Thoracic aorta (tissue), 1 donor: ENCODE results near the genes SPATA6L and CD274.

GRCh38 chr9:4615132-4615715, 46.9 kb upstream of the PLPP6 start:
- RAMPAGE, long total RNA, result no peak

DNA sequence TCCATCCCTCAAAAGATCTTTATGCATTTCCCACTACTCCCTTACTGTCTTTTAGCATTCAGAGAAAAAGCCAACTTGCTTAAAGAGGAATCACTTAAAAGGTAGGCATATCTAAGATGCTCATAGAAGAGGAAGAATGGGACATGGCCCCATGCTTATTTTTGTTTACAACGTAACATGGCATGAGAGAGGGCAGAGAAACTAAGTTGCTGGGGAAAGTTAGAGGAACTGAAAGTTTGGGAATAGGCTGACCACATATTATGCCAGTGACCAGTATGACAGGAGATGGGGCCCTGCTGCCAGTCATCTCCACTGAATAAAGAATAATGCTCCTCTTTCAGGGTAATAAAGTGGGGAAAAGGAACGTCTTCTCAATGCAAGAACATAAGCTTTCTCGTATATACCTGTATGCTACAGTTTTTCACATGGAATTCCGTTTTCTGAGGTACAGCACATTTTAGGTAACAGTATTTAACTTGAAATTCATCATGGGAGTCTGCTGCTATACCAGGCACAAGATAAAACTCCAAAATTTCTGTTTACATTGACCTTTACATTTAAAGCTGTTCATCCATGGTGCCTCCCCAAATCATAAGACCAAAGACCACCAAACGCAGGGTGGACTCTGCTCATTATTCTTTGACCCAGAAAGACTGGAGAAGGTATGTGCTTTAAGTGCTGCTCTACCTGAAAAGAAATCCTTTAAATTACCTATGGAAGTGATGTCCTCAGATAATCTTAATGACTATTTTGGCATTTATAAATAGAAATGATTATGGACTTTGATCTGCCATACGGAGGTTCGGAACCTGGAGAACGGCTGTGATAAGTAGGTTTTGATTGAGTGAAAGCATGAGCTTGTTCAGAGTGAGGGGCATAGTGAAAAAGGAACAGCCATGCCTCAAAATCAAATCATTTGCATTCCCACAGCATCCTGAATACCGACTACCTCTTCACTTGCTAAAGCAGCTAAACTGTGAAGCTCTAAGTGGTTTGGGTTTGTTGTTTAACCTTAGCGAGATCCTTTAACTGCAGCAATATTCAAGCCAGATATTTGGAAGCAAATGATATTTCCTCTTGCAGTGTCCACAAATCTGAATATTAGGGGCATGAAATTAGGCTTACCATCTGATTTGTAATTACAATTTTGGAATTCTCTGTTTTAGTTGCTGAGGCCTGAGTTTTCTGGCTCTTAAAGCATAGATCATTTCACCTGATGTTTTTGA, 1.9 kb downstream of the SPATA6L start:
- RAMPAGE, long total RNA, result no peak

DNA sequence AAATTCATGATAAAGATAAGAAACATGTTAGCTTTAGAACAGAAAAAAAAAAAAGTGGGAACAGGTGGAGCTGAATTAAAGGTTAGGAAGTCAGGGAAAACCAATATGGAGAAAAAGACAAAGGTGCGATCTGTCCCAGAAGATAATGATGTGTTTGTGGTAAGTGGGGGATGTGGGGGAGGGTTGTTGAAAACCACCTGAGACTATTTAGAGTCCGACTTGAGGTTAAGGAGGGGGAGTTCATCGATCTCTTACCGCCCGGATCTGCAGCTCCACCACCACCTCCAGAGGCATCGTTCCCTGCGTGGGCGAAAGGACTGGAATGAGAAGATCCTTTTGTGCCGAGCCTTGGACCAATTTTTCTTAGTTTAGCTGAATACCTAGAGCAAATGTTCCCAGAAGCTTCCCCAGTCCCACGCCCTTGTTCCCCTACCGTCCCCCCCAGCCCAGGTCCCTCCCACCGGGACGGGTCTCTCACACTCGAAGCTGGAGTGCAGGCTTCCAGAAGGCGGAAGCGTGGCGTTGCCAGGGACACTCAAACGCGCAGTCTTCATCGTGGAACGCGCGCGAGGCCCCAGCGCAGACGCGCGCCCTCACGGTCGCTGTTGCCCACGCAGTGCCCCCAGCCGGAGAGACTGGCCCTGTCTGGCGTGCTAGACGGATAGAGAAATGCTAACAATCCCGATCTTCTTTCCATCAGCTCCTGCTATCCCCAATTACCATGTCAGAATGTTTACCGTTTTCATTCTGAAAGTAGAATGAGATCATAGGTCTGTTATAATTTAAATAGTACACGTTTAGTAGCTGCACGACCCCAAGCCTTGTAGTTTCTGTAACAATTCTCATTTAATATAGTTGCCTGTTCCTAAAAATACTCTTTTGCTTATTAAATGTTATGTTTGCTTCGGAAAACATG, at the start of gene SPATA6L:
SPATA6L (minus strand) TSS at position 524 of the 916 bp plus-strand sequence.
- RAMPAGE, long total RNA, result start-site peak on the minus strand centred at position 546 of the sequence, 299 bp wide, 19 reads

GRCh38 chr9:4666915-4667305, 630 bp upstream of the SPATA6L start:
- RAMPAGE, long total RNA, result no peak

DNA sequence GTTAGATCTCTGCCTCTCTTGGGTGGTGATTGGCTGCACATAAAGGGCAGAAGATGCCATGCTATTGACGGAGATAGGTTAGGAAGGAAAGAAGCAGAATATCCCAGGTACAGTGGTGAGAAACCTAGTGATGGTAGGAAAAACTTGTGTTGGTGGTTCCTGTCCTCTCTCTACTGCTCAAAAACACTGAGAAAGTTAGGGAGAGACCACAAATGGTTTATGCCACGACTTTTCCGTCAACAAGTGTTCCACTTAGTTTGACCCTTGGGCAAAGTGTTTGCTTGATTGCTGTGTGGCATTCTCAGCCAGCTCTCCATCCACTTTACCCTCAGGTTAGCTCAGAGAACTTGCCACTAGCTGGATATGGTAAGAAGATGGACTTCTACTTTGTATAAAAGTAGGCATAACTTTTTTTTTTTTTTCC, 1.5 kb downstream of the RCL1 start:
- RAMPAGE, long total RNA, result no peak

DNA sequence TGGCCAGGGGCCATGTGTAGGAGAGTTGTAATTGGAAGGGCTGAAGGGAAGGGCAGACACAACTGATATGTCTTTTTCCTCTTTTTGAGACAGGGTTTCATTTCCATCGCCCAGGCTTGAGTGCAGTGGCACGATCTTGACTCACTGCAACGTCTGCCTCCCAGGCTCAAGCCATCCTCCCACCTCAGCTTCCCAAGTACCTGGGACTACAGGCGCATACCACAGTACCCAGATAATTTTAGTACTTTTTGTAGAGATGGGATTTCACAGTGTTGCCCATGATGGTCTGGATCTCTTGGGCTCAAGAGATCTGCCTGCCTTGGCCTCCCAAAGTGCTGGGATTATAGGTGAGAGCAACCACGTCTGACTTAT, 51.6 kb upstream of the JAK2 start:
- RAMPAGE, long total RNA, result no peak

DNA sequence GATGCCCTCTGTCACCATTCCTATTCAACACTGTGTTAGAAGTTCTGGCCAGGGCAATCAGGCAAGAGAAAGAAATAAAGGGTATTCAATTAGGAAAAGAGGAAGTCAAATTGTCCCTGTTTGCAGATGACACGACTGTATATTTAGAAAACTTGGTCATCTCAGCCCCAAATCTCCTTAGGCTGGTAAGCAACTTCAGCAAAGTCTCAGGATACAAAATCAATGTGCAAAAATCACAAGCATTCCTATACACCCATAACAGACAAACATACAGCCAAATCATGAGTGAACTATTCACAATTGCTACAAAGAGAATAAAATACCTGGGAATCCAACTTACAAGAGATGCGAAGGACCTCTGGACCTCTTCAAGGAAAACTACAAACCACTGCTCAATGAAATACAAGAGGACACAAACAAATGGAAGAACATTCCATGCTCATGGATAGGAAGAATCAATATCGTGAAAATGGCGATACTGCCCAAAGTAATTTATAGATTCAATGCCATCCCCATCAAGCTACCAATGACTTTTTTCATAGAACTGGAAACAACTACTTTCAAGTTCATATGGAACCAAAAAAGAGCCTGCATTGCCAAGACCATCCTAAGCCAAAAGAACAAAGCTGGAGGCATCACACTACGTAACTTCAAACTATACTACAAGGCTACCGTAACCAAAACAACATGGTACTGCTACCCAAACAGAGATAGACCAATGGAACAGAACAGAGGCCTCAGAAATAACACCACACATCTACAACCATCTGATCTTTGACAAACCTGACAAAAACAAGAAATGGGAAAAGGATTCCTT, 80.2 kb downstream of the INSL6 start:
- RAMPAGE, long total RNA, result no peak

GRCh38 chr9:5326821-5327207, 12.9 kb downstream of the RLN1 start:
- RAMPAGE, long total RNA, result no peak

DNA sequence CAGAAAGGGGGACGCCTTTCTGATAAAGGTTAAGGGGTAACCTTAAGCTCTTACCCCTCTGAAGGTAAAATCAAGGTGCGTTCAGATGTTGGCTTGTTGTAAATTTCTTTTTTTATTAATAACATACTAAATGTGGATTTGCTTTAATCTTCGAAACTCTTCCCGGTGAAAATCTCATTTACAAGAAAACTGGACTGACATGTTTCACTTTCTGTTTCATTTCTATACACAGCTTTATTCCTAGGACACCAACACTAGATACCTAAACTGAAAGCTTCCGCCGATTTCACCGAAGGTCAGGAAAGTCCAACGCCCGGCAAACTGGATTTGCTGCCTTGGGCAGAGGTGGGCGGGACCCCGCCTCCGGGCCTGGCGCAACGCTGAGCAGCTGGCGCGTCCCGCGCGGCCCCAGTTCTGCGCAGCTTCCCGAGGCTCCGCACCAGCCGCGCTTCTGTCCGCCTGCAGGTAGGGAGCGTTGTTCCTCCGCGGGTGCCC, at the start of gene CD274:
CD274 (plus strand) TSS at position 411 of the 495 bp plus-strand sequence.
- RAMPAGE, long total RNA, result no peak

DNA sequence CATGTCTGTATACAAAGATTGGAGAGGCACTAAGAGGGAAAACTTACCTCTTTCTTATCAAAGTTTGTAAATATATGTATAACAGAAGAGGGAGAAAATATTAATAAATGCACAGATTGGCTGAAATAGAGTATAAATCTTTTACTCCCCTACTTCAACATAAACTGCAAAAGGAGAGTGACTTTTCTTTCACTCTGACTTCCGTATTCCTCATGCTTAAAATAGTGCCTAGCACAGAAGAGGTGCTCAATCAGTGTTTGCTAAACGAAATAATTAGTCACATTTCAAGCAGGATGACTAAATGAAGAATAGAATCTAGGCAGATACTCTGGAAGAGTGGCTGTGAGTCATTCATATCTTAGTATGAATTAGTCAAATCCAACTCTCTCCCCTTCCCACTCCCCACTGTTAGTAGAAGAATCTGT, 4.8 kb downstream of the CD274 start:
- RAMPAGE, long total RNA, result no peak

DNA sequence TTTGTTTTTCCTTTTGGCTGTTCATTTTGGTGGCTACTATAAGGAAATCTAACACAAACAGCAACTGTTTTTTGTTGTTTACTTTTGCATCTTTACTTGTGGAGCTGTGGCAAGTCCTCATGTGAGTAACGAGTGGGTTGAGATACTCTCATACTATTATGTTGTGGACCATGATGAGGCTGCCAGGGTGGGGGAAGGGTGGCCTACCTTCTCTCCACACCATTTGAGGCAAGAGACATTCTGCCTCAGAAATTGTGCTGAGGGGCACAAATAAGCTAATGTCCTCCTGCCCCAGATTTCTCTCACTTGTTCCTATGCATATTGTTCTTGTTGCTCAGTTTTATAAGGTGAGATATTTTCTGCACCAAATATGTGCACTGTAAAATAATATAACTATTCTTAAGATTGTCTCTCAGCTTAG, 362 bp downstream of the PDCD1LG2 start:
- RAMPAGE, long total RNA, result no peak

DNA sequence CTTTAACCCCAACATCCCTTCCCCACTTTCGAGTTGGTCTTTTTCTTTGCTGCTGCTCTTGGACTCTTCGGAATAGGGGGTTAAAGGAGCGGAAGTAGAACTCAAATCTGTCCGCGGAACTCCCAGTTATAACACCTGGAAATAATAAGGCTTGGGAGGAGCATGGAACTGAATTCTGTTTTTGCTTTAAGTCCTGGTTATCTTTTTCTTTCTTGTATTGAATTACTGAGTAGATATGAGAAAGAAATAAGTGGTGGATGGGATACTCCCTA, 1.0 kb downstream of the RIC1 start:
- RAMPAGE, long total RNA, result no peak

- RAMPAGE, long total RNA, result no peak
These were observed 52.1 kb downstream of the ERMP1 start for GRCh38 chr9:5780609-5781346.

GRCh38 chr9:5841526-5842441, 8.9 kb upstream of the ERMP1 start:
- RAMPAGE, long total RNA, result no peak

GRCh38 chr9:6090138-6090734, 74.8 kb upstream of the RANBP6 start:
- RAMPAGE, long total RNA, result no peak

DNA sequence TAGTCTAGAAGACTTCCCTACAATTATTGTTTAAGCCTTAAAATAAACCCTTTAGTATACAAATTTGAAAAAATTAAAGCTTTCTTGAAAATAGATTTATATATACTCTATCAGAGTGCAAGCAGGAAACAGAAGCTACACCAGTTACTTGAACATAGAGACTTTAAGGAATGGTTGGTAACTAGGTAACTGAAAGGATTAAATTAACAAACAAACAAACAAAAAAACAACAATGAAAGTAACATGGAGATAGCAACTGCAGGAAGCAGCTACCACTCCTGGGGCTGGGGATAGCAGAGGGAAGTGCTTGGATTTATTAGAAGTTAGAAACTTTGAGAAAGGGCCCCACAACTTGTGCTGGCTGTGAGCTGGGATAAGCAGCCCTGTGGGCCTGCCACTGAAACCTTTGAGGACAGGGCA, 91.2 kb upstream of the RANBP6 start:
- RAMPAGE, long total RNA, result no peak

DNA sequence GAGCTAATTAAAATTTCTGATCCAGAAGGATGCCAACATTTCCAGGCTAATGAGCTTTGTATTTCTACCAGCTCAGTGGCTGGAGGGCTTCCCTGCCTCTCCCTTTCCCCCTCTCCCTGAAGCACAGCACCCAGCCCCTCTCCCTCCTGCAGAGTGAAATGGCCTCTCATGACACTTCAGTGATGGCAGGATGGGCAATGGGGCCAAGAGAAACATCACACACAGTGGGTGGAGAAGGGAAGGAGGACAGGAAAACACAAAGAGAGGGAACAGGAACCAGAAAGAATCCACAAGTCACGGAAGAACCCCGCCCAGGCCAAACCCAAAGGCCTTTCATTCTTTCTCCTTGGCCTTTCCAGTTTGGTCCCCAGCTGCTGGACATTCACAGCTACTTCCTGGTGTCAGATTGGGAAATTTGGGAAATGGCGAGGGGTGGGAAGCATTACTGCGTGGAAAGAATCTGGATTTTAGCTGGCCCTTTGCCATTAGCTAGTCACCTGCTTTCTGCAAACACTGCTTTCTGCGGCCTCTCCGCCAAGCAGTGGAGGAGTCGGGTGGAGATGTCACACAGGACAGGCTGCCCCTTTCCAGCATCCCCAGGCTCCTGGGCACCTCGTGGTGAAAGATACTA, 82.6 kb downstream of the GLDC start:
- RAMPAGE, long total RNA, result no peak

GRCh38 chr9:6640532-6640825, 5.0 kb downstream of the GLDC start:
- RAMPAGE, long total RNA, result no peak

DNA sequence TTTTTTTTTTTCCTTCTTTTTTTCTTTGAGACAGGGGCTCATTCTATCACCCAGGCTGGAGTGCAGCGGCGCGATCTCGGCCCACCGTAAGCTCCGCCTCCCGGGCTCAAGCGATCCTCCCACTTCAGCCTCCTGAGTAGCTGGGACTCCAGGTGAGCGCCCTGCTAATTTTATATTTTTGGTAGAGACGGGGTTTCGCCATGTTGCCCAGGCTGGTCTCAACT, 36.2 kb upstream of the GLDC start:
- RAMPAGE, long total RNA, result no peak

DNA sequence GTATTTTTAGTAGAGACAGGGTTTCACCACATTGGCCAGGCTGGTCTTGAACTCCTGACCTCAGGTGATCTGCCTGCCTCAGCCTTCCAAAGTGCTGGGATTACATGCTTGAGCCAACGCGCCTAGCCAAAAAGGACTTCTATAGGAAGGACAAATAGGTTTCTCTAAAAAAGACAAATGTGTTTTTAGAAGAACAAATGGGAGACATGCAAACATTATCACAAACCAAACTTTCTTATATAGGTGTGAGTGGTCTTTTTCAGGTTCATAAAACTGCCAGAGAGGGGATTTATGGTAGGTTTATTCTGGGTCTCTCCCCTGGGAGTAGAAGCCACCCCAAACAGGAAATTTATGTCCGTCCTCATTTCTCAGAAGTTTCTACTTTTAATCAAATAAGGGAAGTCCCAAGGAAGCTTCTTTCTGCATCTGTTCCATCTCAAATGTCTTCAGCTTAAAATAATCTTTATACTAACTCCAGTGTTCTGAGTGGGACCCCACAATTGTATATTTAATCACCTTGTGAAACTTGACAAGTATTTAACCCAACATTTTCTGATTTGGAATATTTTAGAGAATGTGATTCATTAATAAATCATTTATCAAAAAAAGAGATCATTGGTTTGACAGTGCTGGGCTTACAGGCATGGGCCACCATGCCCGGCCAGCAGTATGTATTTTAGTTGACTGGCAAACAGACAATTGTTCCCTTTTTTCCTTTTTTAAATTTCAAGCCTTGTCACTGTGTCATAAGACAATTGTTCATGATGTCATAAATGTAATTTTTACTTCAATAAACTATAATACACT, 44.4 kb upstream of the GLDC start:
- RAMPAGE, long total RNA, result no peak